GM06990 (cell line): ENCODE data around the genes DMD and TMEM47.

- RRBS, result 91% methylated on average over 1 of the region's 14 CpGs
Observed at GRCh38 chrX:31862732-31863114, 790.9 kb upstream of the FTHL17 start.

DNA sequence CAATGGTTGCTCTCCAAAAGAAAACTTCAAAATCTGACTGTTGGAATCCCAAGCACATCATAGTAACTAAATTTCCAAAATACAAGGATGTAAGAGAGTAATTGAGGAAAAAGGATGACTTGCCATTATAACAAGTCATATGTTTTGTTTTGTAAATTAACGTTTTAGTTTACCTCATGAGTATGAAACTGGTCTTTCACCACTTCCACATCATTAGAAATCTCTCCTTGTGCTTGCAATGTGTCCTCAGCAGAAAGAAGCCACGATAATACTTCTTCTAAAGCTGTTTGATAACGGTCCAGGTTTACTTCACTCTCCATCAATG is 566.6 kb downstream of the DMD start:
- RRBS, result no CpG with 5 or more reads among the region's 3 CpGs

- RRBS, result no CpG with 5 or more reads among the region's 7 CpGs
Observed at GRCh38 chrX:33211317-33211880, at the start of gene DMD. TSS of gene DMD (minus strand) at chrX:33211549.

- RRBS, result no CpG with 5 or more reads among the region's 1 CpG
Observed at GRCh38 chrX:33727189-33727453, 405.0 kb downstream of the FAM47A start.

- RRBS, result 59% methylated on average over 30 of the region's 76 CpGs
Observed at GRCh38 chrX:34657179-34658182, at the start of gene TMEM47. TSS of gene TMEM47 (minus strand) at chrX:34657285.

DNA sequence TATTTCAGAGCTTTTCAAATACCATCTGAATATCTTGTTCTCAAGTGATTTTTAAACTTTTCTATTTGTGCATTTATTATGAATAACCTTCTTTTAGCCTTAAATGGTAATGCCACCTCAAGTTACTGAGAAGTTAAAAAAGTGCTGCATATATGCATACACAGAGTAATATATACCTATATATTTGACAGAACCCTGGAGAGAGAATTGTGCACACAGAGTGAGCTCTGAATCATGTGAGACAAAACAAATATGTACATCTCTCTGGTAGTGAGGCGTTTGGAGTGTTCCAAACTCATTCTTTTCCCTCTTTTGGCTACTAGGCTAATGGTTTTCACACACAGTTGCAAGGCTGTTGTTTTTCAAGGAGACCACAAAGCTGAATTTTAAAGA is 46.0 kb downstream of the CFAP47 start:
- RRBS, result no CpG with 5 or more reads among the region's 1 CpG

DNA sequence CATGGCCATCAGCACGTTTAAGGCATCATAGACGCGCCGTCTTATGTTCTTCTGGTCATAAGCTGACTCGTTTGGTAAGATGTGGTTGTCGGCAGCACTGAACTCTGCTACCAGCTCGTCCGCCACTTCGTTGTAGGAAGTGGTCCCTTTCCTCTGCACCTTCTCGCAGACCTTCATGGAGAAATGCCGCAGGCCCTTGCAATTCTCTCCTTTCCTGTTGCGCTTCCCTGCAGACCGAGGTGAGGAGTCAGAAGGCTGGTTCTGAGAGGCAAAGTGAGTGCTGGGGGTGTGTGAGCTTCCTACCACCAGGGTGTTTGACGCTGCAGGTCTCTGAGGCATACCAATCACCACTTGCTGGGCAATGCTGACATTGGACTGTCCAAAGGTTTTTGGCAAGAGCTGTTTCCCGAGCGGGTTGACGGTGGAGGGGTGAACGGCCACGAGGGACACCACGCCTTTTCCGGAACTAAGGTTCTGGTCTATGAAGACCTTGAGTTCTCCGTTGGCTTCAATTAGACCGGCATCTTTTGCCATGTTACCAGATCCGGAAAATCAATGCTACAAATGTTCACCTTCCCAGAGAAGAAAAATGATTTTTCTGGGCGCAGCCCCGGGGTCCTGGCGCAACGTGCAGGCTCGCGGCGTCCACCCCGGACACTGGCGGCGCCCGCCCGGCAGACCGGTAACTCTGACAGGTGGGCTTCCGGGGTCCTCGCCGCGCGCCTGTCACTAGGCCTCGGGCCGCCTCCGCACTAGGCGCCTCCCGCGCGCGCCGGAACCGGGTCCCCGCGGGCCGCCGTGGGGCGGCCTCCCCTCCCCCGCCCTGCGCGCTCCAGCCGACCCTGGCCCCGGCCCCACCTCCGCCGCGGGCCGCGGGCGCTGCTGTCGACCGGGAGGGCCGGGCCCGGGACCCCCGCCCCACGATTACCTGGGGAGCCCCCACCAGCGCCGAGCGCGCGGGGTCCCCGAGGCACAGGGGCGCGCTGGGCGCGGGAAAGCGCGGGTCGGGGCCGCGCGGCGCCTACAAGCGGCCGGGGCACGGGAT is 45.0 kb upstream of the FAM47C start:
- RRBS, result 60% methylated on average over 21 of the region's 94 CpGs

- RRBS, result no CpG with 5 or more reads among the region's 2 CpGs
Observed at GRCh38 chrX:37348125-37348576, 1.0 kb upstream of the PRRG1 start.

- RRBS, result no CpG with 5 or more reads among the region's 9 CpGs
Observed at GRCh38 chrX:38221407-38221859, 762 bp upstream of the SRPX start.

DNA sequence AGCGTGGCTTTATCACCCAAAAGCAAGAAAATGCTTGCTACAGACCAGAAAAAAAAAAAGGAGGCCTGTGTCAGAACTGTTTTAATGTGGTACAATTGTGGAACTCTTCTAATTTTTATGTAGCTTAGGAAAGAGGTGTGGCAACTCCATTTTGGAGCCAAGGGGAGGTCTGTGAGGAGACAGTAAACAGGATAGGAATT is 5.7 kb downstream of the OTC start:
- RRBS, result no CpG with 5 or more reads among the region's 1 CpG

GRCh38 chrX:38770043-38770699 is 31.1 kb upstream of the MID1IP1 start:
- RRBS, result 54% methylated on average over 4 of the region's 15 CpGs

DNA sequence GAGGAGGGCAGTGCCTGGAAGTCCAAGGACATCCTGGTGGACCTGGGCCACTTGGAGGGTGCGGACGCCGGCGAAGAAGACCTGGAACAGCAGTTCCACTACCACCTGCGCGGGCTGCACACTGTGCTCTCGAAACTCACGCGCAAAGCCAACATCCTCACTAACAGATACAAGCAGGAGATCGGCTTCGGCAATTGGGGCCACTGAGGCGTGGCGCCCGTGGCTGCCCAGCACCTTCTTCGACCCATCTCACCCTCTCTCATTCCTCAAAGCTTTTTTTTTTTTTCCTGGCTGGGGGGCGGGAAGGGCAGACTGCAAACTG is 4.0 kb downstream of the MID1IP1 start:
- RRBS, result 45% methylated on average over 3 of the region's 16 CpGs

DNA sequence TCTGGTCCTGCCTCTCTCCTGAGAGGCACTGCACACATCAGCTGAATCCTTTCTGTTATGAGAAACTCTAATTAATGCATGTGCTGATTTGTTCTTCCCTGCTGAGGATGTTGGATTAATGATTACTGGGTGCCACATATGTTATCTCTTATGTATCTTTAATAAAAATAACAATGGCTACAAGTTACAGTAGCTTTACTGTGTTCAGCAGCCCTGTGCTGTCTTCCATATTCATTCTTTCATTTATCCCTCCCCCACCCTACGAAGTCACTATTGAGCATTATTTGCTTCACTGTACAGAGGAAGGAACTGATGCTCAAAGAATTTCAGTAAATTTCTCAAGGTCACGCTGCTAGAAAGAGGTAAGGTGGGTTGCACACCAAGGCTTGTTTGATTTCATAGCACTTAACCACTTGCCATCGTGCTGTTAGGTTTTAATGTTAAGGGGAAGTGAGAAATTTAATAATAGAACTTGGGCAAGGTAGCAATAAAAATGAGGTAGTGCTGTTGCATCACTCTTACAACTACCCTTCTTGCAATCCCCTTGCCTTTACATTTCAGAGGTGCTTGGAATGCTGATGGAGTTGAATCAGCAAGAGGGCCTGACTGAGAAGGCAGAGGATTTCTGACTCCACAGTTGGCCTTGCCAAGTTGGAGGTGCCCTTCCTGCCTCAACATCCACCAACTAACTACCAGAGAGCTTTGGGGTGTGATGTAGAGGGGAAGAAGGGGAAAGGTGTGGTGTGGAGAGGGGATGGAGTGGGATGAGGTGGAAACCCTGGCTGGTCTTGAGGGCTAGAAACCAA is 343.0 kb downstream of the MID1IP1 start:
- RRBS, result no CpG with 5 or more reads among the region's 3 CpGs

- RRBS, result no CpG with 5 or more reads among the region's 6 CpGs
Observed at GRCh38 chrX:39145017-39145477, 343.8 kb downstream of the MID1IP1 start.

DNA sequence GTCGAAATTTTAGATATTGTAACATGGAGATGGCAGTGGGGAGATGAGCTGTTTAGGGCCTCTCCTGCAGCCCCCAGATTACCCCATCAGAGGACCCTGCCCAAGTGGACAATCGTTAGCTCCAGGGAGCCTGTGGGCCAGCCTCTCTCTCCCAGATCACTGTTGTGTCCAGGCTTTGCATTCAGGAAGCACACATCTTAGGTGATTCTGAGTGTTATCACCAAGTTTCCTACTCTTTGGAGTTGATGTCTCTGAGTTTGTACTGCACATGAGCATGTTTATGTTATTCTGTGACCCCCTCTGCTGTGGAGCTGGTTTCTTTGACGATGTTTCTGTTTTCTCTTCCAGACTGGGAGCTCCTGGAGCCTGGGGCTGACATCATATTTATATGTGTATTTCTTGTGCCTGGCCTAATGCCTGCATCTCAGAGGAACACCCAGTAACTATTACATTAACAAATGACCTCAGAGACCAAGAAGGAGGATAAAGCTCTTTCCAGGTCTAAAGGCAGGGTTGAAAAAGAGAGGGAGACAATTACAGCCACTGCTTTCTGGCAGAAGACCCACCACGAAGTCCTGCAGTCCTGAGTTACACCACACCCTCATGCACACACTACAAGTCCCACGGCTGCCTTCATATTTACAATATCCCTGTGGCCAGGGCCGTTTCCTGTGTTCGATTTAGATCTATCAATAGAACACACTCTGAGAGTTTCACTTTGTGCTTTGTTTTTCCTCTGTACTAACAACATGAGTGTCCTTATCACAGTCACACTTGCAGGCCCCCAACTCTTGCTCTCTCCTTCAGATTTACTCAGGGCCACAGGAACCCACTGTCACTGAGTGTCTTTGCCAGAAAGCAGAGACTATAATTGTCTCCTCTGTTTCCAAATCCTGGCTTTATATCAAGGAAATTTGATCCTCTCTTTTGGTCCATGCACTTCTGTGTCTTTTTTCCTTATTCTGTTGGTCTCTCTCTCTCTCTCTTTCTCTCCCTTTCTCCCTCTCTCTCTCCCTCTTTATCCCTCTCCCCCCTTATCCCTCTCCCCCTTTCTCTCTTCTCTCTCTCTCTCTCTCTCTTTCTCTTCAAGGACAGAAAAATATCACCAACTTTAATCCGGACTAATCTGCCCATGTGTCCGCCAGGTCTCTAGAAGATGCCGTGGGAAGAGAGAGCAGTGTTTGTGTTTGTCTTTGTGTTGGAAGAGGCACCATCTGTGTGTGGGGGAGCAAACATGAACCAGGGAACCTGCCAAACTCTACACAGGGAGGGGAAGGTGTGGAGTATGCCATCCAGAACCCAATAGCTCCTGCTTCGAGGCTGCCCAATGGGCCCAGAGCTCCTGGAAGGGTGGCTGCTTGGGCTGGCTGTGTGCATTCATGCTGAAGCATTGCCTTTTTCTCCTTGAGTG is 535.6 kb downstream of the MID1IP1 start:
- RRBS, result no CpG with 5 or more reads among the region's 11 CpGs

GRCh38 chrX:39477489-39478262 is 620.1 kb downstream of the BCOR start:
- RRBS, result no CpG with 5 or more reads among the region's 24 CpGs

DNA sequence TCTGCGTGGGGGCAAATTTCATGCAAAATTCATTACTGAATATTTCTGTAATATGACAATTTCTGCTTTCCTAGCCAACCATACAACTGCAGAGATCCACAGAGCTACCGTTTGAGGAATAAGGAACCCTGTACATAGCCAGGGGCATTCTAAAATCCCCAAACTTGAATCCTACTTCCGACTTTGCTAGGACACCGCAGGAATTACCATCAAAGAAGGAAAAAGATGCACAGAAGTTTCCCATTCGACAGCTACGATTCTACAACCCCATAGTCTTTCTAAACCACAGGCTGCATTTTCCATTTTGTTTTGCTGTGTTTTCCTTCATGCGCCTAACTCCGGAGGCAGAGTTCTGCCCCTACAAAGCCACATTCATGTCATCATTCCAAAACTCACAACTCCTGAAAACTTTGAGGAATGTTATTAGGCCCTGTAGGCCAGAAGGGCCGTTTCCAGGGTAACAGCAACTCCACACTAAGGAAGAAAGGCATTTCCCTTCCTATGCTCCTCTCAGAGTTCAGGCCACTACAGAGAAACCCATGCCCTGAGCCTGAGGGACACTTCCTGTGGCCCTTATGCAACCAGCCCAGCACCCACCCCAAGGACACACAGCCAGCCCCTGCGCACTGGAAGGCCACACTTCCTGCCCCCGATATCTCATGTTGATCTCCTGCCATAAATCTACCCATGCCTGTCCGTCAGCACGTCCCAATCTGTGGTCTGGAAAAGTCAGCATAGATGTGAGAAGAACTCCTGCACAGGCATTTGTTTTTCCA is 289.4 kb downstream of the BCOR start:
- RRBS, result no CpG with 5 or more reads among the region's 13 CpGs

- RRBS, result no CpG with 5 or more reads among the region's 10 CpGs
Observed at GRCh38 chrX:39860202-39861010, 237.4 kb downstream of the BCOR start.

DNA sequence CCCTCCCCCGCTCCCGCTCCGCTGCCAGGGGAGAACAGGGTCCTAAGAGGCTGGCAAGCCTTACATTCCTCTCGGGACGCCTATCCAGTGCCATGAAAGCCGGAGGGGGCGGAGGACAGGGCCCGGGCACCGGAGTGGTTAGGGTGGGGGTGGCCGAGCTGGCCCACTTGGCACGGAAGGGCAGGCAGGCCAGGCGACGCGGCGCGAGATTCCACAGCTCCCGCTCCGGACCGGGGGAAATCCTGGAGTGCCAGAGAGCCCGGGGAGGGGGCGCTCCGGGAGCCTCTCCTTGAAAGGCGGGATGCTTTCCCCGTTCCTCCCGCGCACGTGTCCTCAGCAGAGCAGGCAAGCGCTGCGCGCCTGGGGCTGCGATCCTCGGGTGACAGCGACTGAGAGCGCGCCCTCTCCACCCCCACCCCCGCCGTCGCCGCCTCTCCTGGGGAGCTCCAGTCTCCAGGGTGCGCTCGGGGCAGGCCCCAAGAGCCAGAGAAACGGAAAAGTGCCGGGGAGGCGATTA is 84.0 kb downstream of the BCOR start:
- RRBS, result 23% methylated on average over 9 of the region's 44 CpGs